ENCODE results near the genes ENOSF1, ADCYAP1 and EMILIN2.

DNA sequence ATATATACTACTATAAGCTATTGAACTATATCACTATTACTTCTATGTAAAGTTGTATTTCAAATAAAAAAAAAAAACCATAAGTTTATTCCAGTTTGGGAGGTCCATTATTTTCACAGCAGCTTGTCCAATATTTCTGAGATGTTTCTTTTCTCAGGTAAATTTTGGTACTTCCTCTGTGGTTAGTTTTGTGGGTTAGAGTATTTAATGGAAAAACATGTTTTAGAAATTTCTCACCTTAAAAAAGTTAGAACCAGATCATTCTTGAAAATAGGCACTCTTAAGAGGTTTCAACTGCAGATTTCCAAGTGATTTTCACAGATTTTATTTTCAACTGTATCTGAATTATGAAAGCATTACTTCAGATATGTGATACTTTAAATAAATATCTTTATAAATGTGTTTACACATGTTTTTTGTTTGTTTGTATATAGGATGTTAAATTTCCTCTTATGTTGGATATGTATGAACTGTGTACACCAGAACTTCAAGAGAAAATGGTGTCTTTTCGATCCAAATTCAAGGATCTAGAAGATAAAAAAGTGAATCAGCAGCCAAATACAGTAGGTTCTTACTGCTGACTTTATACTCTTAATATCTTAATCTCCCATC is 45.9 kb downstream of the USP14 start:
- RRBS: no CpG with 5 or more reads among the region's 1 CpG

GRCh38 chr18:217425-217910 is 50.4 kb downstream of the THOC1 start:
- RRBS: no CpG with 5 or more reads among the region's 4 CpGs

- RRBS: 3% methylated on average over 12 of the region's 29 CpGs
Observed at GRCh38 chr18:267185-267915, 497 bp downstream of the THOC1 start.

DNA sequence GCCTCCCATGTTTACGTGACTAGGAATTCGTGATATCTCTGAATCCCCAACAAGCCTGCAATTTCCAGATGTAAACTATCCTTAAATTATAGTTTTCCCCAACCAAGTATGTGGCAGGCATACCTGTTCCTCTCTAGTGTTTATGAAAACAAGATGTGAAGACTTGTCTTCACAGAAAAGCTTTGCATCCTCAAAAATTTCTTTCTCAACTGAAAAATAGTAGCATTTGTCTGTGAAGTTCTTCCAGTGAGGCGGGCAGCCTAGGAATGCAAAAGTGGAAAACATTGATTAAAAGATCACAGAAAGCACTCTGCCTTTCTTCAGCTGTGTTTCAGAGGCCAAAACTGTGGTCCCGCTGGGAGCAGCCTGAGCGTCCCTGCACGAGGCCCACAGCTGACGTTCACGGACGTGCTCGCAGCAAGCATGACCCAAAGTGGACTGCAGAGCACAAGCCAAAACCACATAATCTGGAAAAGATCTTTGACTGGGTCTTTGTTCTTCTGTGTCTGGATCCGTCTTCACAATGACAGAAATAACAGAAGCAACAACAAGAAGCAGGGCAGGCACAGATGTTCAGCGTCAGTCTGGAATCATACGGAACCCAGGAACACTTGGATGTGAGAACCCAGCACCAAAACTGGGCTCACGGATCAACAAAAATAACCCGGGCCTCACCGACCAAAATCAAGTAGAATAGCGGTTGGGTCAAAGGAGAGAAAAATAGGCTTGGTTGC is 65.2 kb upstream of the THOC1 start:
- RRBS: no CpG with 5 or more reads among the region's 17 CpGs

GRCh38 chr18:666044-666326 is 8.5 kb downstream of the TYMS start:
- RRBS: no CpG with 5 or more reads among the region's 6 CpGs

DNA sequence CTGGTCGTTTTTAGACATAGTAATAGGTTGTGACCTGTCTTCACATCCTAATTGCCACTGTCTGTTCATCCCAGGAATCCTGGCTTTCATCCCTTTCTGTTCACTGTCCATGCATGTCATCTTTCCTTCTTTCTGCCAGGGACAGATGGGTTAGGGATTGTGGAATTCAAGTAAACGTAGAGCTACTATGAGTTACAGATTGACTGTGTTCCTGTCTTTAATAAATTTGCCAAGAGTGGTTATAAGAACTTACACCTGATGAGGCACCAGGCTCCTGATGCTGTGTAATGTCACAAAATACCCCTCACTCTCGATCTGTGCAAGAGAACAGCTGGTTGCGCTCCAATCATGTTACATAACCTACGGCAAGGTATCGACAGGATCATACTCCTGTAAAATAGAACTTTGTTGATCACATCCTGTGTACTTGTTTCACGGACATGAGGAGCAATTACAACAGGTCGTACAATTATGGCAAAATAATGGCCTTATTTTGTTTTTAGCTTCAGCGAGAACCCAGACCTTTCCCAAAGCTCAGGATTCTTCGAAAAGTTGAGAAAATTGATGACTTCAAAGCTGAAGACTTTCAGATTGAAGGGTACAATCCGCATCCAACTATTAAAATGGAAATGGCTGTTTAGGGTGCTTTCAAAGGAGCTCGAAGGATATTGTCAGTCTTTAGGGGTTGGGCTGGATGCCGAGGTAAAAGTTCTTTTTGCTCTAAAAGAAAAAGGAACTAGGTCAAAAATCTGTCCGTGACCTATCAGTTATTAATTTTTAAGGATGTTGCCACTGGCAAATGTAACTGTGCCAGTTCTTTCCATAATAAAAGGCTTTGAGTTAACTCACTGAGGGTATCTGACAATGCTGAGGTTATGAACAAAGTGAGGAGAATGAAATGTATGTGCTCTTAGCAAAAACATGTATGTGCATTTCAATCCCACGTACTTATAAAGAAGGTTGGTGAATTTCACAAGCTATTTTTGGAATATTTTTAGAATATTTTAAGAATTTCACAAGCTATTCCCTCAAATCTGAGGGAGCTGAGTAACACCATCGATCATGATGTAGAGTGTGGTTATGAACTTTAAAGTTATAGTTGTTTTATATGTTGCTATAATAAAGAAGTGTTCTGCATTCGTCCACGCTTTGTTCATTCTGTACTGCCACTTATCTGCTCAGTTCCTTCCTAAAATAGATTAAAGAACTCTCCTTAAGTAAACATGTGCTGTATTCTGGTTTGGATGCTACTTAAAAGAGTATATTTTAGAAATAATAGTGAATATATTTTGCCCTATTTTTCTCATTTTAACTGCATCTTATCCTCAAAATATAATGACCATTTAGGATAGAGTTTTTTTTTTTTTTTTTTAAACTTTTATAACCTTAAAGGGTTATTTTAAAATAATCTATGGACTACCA is 15.4 kb downstream of the TYMS start:
- RRBS: no CpG with 5 or more reads among the region's 18 CpGs

- RRBS: no CpG with 5 or more reads among the region's 4 CpGs
Observed at GRCh38 chr18:702874-703432, 9.5 kb downstream of the ENOSF1 start.

GRCh38 chr18:712475-713003 is at the start of gene ENOSF1:
ENOSF1 (minus strand) TSS chr18:712630.
- RRBS: 41% methylated on average over 21 of the region's 70 CpGs

DNA sequence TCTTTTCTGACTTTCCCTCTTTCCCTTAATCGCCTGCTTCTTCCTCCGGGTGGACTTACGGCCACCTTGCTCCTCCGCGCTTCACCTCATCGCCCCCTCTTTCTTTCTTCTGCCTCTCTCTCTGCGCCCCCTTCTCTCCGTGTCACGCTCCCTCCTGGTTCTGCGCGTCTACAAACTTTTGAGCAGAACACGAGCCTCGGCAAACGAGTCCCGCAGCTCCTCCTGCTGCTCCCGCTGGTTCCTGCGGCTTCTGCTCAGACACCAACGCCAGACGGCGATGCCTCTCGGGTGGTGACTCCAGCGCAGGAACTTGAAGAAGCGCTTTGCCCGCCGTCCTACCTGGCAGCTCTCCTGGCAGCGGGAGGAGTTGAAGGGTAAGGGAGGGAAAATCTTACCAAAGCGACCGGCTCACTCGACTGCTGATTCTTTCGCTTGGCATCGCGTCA is at the start of gene ADCYAP1:
TSS of gene ADCYAP1 (plus strand) at position 185 of the 446 bp plus-strand sequence.
- RRBS: 51% methylated on average over 5 of the region's 32 CpGs

DNA sequence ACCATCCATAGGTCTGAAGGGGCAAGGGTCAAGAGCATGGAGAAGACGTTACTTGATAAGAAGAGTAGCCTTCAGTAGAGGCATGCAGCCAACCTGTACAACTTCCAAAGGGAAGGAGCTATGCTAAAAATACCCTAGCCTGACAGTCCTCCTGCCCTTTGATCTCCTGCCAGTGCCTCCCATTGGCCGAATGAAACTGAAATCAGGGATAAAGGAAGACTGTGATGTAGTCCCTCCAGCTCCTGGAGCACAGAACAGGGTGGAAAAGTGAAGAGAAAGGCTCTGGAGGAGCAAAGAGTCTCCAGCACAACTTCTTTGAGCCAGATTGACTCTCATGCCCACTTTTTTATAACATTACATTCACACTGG is 487.4 kb downstream of the ADCYAP1 start:
- RRBS: no CpG with 5 or more reads among the region's 2 CpGs

DNA sequence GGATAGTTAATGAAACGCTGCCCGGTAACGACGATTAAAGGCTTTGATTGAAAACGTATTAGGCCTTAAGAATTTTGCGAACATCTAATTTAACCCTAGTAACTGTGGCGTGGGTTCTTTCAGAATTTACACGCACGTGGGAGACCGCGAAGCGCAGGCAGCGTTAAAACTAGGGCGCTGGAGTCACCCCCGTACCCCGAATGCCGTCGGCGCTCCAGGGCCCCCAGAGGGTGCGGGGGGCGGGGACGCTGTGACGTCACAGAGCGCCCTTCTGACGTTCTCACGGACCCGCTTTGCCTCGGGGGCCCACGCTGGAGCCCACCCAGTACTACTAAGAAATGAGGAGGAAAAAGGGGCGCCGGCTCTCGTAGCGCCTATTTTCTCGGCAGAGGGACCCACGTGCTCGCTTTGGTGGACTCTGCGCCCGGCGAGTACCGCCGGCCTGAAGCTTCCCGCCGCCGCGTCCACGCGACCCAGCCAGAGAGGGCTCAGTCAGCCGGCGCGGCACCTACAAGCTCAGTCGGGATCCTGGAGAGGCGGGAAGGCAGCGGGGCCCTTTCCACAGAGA is 537 bp upstream of the SMCHD1 start:
- RRBS: 5% methylated on average over 16 of the region's 53 CpGs

DNA sequence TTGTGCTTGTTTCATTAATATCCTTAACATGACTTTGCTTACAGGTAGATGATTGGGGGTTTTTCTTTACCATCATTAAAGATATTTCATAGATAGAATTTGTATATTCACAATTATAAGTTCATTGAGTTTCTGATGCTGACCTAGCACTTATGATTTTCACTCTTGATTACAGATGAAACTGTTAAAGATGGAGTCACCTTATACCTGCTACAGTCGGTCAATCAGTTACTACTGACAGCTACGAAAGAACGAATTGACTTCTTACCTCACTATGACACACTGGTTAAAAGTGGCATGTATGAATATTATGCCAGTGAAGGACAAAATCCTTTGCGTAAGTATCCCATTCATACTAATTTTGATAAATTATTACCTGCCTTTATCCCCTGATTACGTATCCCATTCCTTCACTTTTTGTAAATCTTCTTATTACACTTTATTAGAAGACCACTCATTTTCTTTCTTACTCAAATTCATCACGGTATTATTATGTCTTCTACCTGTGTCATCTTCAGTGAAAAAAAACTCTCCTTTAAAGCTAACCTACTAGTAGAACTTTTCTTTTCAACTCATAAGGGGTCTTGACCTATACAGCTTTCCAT is 11.3 kb downstream of the SMCHD1 start:
- RRBS: no CpG with 5 or more reads among the region's 6 CpGs

- RRBS: no CpG with 5 or more reads among the region's 2 CpGs
Observed at GRCh38 chr18:2673180-2673454, 17.6 kb downstream of the SMCHD1 start.

DNA sequence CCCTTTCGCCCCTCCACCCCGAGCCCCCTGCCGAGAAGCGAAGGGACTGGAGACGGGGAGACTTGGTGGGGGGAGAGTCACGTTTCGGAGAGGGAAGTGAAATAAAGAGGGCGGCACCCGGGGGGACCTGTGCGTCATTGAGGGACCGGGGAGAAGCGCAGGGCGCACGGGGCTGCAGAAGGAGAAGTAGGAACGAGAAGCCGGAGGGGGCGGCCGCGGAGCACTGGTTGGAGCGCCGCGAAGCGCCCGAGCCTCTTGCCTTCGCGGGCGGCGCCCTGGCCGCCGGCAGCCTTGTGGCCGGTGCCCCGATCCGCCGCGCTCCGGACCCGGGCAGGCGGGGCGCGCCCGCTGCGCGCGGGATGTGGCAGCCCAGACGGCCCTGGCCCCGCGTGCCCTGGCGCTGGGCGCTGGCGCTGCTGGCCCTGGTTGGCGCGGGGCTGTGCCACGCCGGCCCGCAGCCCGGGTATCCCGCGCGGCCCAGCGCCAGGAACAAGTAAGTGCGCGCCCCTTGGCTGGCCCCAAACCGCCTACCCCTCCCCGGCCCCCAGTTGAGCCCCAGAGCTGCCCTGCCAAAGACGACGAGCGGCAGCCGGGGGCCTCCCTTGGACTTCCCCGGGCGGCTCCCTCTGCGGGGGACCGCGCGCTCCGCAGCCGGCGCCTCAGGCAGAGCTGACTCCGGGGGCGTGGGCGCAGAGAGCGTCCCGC is at the start of gene EMILIN2:
TSS of gene EMILIN2 (plus strand) at position 177 of the 705 bp plus-strand sequence.
- RRBS: 5% methylated on average over 47 of the region's 82 CpGs

GRCh38 chr18:2857212-2858234 is 10.7 kb downstream of the EMILIN2 start:
- RRBS: 88% methylated on average over 3 of the region's 18 CpGs

- RRBS: no CpG with 5 or more reads among the region's 10 CpGs
Observed at GRCh38 chr18:2890427-2891246, 43.8 kb downstream of the EMILIN2 start.

DNA sequence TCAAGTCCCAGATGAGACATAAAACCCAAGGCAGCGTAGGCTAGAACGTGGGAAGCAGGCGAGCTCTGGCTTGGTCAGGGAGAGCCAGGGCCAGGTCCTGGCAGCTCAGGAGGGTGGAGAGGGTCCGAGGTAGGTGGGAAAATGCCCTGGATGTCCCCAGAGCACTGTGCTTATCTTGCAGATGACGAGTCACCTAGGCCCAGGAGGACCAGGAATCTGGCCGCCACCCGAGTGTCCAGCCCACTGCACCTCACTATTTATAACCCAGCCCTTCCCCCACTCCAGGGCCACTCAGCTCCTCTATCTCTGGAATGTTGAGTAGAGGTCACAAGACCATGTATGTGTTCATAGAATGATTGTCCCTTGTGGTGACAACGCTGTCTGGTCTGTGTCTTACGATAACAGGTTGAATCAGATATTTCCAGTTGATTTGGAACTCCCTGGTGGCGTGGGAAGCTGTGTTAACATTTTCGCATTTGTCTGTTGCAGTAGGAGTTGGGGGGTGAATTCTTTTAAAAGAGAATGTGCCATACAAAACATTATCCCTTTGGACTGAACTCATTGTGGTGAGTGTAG is 47.4 kb downstream of the EMILIN2 start:
- RRBS: no CpG with 5 or more reads among the region's 11 CpGs

- RRBS: no CpG with 5 or more reads among the region's 8 CpGs
Observed at GRCh38 chr18:2939143-2939873, 73.6 kb downstream of the LPIN2 start.

GRCh38 chr18:2968075-2969210 is 44.5 kb downstream of the LPIN2 start:
- RRBS: no CpG with 5 or more reads among the region's 8 CpGs

DNA sequence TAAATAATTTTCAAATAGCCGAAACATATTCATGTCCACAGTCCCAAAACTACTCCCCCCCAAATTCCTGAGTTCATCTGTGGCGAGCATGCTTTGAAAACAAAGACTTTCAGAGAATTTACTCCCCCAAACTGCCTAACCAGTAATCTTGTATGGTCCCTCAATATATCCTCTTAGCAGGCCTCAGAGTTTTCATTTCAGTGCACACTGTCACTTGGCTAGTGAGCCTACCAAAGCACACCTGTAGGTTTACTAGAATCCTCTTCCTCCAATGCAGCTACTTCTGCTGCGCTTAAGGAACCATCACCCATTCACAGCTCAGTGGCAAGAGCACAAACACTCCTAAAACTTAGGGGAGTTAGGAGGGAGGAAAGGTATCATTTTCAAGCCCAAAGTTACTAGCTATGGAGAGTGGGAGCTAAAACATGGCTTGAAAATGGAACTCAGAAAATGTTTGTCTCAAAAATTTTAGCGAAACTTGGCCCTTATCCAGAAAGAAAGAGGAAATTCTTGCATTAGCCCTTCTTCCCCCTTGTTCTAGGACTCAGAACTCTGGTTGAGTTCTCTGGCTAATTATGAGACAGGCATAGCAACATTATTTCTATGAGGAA is 33.2 kb downstream of the LPIN2 start:
- RRBS: no CpG with 5 or more reads among the region's 4 CpGs